ENCODE data around the gene GZMA.

DNA sequence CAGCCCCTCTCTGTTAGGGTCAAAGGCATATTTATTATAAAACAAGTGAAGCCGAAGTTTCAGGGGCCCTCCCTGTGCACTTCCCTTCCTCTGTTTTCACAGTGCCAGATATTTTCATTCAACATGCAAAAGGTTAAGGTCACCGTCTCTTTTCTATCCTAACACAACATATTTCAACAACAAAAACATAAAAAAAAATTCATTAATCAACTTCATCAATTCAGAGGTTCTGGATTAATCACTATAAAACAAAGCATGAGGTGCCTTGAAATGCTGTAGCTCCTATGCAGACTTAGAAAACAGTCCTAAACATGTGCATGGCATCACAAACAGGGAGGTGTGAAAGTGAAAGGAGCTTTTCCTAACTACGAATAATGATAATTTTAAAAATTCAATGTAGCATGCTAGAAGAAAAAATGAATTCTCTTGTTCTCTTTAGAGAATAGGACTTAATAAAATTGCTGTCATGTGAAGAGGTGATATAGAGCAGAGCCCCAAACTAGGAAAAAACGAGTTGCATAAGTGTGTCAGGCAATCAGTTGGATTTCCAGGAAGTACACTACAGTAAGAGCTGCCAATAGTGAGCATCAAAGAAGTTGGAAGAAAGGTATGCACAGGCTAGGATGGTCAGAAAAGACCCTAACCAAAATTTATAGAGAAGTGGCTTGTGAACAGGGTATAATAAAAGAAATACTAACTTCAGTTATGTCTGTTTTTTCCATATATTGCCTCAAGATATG, 17.7 kb downstream of the ITGA2 start:
- PRO-cap, result no peak

GRCh38 chr5:53484840-53485617, 4.6 kb downstream of the FST start:
- PRO-cap, result no peak

- PRO-cap, result no peak
These were observed 302.2 kb downstream of the ARL15 start for GRCh38 chr5:54007860-54008960.

- PRO-cap, result no peak
These were observed 173.4 kb downstream of the ARL15 start for GRCh38 chr5:54136856-54137406.

DNA sequence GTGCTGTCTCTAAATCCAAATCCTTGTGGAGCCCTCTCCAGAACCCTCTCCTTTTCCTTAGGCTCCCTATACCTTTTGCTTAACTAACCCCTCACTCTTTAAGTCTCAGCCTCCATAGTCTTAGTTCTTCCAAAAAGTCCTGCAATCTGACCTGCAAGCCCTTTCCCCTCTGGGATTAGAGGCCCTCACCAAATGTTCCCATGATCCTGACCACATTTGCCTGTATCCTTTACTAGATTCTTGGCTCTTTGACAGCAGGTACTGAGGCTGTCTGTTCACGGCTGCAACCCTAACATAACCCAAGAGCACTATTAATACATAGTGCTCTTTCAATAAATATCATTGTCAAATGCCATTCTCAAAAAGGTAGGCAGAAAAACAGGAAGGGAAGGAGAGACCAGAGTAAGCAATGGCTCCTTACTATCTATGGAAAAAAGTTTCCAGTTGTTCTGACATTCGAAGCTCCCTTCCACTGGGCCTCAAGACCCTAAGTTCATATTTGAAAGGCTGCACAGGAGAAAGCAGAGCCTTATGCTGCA, 78.3 kb downstream of the ARL15 start:
- PRO-cap, result no peak

DNA sequence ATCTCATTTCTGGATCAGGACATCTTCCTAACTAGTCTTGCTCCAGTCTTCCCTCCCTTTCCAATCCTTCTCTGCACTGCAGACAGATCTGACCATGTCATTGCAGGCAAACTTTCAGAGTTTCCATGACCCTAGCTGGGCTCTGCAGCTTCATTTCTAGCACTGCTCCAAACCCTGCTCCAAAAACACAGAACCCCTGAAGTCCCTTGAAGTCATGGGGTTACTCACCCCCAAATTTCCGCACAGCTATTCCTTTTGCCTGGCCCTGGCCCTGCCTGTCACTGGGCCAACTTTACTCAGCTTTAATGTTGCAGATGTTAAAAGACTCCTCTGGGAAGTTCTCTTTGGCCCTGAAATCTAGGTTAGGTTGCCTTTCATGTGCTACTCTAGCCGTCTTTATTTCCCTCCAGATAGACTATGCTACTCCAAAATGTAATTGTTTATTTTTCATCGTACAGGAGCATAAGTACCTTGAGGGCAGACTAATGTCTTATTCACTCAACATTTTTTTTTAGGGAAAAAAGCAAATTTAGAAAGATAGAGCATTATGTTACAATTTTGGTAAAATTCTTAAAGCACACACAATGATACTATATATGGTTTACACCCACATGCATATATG, 9.5 kb downstream of the ARL15 start:
- PRO-cap, result no peak

- PRO-cap, result no peak
These were observed 218.4 kb downstream of the SNX18 start for GRCh38 chr5:54735847-54736520.

DNA sequence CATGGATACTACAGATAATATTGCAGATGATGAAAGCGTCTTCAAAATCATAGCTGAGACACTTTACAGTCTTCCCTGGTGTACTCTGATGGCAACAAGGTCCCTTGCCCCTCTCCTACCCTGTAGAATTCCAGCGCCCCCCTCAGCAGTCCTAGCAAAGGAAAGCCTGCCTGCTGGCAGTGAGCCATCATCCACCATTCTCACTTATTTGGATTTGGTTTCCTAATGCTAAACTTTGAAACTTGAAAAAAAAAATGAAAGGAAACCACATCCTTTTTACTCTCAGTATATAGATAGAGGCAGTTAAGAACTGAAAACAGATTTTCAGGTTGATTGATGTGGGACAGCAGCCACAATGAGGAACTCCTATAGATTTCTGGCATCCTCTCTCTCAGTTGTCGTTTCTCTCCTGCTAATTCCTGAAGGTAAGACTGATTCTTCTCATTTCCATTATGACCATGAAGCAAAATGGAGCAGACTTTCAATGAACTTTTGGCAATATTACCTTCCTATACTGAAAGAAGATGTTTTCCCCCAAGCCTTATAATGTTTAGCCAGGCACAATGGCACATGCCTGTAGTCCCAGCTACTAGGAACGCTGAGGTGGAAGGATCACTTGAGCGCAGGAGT, at the start of gene GZMA:
Gene GZMA (plus strand): TSS at position 319 of the 630 bp plus-strand sequence.
- PRO-cap, result bidirectional peak, plus-strand start at position 319 of the sequence, minus-strand start at position 202 of the sequence

DNA sequence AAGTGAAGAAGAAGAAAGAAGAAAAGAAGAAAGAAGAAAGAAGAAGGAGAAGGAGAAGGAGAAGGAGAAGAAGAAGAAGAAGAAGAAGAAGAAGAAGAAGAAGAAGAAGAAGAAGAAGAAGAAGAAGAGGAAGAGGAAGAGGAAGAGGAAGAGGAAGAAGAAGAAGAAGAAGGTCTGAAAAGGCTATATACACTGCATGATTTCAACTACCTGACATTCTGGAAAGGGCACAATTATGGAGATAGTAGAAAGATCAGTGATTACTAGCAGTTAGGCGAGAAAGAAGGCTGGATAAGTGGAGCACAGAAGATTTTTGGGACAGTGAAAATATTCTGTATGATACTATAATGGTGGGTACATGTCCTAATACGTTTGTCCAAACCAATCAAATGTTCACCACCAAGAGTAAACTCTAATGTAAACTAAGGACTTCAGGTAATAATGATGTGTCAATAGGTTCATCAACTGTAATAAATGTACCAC, 21.2 kb downstream of the MCIDAS start:
- PRO-cap, result no peak

- PRO-cap, result no peak
These were observed 189 bp downstream of the CCNO start for GRCh38 chr5:55233373-55233464.

GRCh38 chr5:55356602-55356963, 48.8 kb downstream of the MTREX start:
- PRO-cap, result no peak

GRCh38 chr5:55446196-55446642, 88.5 kb downstream of the PLPP1 start:
- PRO-cap, result no peak

DNA sequence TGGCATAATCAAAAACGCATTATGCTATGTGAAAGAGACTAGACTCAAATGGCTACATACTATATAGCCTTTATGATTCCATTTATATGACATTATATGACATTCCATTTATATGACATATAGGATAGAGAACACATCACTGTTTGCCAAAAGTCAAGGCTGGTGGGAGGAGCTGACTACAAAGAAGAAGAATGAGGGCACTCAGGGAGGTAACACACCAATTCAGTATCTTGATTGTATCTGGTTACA, 24.6 kb downstream of the PLPP1 start:
- PRO-cap, result unidirectional peak, plus-strand start at position 184 of the sequence

- PRO-cap, result bidirectional peak, plus-strand start at chr5:55533930, minus-strand start at chr5:55533934
These were observed 1.2 kb downstream of the PLPP1 start for GRCh38 chr5:55533551-55533964.

- PRO-cap, result no peak
These were observed 56.9 kb upstream of the PLPP1 start for GRCh38 chr5:55591565-55592090.

DNA sequence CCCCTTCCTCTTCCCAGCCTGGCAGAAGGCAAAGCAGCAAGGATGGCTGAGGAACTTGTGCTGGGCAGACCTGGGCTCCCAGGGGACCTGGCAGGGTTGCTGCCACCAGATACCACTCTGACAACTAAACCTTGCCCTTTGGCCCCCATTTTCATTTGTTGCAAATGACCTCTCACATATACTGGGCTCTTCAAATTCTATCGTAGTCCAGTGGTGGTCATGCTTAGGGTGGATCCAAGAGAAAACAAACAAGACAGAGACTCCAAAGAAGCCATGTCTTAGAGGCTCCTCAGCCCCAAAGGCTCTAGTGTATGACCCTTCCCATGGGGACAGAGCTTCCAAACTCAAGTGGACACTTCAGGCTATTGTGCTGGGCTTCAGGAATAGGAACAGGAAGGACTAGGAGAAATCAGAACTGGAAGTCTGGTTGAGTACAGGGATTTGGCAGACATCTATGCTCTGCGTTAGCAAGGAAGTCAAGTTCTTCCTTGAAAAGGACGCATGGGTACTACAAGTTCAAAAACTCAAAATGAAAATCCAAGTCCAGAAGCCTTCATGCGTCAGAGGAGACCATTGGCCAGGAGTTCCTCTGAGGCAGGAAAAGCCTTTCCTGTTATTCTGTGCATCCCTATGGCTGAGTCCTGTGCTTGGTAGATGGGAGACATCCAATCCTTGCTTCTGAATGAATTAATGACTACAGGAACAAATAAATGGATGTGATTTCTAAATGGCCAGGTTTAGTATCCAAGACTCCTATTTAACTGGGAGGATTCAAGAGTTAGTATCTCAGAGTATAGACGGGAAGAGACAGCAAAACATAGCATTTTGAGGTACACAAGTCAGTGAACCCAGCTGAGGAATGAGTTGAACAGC, 64.7 kb upstream of the PLPP1 start:
- PRO-cap, result no peak

GRCh38 chr5:55903002-55903928, 52.1 kb downstream of the IL31RA start:
- PRO-cap, result no peak

DNA sequence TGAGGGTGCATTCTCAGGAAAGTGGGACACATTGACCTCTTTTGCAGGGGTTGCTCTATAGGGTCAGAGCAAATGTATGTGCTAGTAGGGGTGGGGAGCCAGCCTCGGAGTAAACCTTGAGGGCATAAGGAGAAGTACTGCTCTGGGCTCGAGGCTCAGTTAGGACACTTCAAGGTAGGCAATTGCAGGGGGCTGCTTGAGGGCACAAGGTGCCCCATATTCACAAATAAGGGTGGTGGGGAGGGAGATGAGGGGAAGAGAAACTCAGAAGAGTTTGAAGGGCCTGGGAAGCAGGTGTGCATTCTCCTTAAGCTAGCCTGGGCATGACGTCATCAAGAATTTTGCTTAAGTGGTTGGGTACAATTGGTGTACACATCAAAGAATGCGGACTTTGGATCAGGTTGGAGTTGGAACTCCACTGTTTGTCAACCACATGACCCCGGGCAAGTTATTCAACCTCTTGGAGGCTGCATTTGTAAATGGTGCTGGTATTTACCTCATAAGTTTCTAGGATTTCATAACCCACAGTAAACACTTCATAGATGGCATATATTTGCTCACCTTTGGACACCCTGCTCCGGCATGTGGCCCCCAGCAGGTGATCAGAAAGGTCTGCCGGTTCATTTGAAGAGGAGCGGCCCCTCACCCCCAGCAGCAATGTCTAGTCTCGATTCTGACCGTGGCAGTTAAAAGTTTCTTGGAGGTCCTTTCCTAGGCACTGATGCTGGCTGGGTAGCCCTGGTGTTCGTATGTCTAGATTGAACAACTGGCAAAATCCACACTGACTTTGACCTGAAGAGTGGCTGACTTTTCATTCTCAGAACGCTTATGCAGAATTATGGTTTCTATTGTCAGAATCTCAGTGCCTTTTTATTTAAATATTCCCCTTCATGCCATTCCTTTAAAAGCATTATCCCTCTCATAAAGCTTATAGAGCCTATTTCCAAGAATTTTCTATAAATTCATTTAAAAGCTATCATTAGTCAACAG, 60.7 kb downstream of the IL6ST start:
- PRO-cap, result no peak

GRCh38 chr5:55937399-55938055, 57.2 kb downstream of the IL6ST start:
- PRO-cap, result no peak

- PRO-cap, result no peak
These were observed 40.1 kb downstream of the IL6ST start for GRCh38 chr5:55954527-55955243.

All from mucosa of descending colon (tissue), 1 donor.